Mononuclear cell (primary cell): ENCODE measurements around a stretch of chr13.

DNA sequence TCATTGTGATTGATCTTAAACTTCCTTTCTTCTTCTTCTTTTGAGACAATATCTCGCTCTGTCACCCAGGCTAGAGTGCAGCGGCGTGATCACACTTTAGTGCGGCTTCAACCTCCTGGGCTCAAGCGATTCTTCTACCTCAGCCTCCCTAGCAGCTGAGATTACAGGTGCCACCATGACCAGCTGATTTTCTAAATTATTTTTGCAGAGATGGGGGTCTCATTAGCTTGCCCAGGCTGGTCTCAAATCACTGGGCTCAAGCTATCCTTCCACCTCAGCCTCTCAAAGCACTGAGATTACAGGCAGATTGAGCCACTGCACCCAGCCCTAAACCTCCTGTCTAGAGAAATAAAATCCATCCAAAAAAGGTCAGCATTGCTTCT lies 17.9 kb downstream of the RUBCNL start:
- RRBS = no CpG with 5 or more reads among the region's 5 CpGs

GRCh38 chr13:46369829-46370363 lies 17.2 kb downstream of the RUBCNL start:
- RRBS = no CpG with 5 or more reads among the region's 5 CpGs

GRCh38 chr13:46378431-46378886 lies 8.6 kb downstream of the RUBCNL start:
- RRBS = no CpG with 5 or more reads among the region's 2 CpGs

DNA sequence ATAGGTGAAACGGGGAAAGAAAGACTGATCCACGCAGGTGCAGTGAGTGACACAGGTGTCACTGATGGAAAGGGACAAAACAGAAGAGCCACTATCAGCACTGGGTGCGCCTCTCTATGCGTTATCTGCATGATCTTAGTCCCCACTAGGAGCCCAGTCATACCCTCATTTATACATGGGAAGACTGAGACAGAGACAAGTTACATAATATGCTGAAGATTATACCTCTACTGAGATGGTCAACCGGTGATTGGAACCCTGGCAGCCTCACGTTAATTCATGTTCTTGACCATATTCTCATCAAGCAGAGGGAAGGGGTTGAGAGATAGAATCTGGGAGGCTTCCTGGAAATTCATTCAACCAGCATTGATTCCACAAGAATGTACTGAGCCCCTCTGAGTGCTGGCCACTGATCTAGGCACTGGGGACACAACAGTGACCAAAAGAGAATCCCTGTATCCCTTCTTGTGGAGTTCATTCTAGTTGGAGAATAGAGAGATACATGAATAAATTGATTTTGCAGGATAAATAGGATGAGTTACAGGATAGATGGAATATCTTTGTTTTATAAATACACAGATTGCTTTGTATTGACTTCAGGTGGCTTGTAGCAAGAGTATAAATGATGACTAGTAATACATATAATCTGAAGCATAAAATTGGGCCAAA lies 3.6 kb downstream of the LRCH1 start:
- RRBS = no CpG with 5 or more reads among the region's 6 CpGs

GRCh38 chr13:46655808-46656211 lies 102.8 kb downstream of the LRCH1 start:
- RRBS = no CpG with 5 or more reads among the region's 5 CpGs

DNA sequence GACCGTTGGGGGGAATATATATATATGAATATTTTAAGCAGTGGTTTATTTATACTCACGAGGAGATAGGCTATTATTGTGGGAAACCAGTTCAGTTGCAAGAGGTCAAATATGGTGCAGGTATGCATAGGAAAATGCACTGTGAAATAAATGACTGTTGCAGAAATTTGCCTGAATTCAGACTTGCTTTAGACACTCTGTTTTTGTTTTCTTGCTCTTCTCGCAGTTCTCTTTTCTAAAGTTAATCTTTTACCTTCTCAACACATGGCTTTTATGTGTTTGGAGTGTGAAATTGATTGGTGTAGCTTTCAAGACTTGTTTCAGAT lies 109.7 kb downstream of the LRCH1 start:
- RRBS = no CpG with 5 or more reads among the region's 3 CpGs

GRCh38 chr13:46704865-46705295 lies 92.1 kb downstream of the ESD start:
- RRBS = no CpG with 5 or more reads among the region's 2 CpGs

- RRBS = no CpG with 5 or more reads among the region's 13 CpGs
Measured at GRCh38 chr13:46794475-46795941, 2.0 kb downstream of the ESD start.

DNA sequence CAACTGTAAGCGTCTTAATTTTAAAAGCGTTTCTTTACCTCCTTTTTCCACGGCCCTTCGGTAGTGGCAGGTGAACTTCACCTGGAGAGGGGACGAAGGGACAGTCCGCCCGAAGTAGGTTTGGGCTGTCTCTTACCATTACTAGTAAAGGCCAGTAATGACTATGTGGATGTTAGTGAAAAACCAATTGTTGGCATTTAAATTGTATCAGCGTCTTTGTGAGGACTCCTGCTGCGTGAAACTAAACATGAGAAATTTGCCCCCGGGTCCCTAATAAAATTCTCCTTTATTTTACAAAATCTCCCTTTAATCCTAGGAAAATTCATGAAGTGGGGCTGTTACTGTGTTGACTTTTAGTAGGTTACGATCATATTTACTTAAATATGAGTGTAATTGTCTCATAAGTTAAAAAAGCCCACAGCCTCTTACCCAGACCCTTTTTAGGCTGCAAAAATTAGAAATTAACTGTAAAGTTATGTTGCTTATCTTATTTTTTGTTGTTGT lies 1.0 kb downstream of the ITM2B start:
- RRBS = no CpG with 5 or more reads among the region's 11 CpGs

DNA sequence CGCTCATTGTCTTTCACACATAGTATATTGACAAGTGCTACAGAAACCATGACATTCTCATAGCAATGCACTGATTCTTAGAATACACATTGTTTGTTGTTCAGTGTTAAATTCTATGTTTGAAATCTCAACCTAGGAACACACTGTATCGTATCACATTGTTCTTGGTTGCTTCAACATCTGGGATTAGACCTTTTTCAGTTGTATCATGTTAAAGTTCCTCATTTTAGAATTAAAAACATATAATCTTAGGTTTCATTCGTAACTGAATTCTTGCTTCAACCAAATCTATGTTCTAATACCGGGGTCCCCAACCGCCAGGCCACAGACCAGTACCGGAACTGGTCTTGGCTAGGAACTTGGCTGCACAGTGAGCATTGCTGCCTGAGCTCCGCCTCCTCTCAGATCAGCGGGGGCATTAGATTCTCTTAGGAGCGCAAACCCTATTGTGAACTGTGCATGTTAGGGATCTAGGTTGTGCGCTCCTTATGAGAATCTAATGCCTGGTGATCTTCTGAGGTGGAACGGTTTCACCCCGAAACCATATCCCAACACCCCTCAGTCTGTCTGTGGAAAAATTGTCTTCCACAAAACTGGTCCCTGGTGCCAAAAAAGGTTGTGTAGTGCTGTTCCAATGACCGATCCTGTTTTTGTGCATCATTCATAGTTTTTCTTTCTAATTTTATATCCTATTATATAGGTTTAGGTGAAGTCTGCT lies 19.2 kb downstream of the ITM2B start:
- RRBS = no CpG with 5 or more reads among the region's 13 CpGs

DNA sequence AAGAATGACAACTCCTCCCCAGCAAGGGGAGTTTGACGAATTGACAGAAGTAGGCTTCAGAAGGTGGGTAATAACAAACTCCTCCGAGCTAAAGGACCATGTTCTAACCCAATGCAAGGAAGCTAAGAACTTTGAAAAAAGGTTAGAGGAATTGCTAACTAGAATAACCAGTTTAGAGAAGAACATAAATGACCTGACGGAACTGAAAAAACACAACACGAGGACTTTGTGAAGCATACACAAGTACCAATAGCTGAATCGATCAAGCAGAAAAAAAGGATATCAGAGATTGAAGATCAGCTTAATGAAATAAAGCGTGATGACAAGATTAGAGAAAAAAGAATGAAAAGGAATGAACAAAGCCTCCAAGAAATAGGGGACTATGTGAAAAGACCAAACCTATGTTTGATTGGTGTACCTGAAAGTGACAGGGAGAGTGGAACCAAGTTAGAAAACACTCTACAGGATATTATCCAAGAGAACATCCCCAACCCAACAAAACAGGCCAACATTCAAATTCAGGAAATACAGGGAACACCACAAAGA lies 17.5 kb downstream of the LPAR6 start:
- RRBS = no CpG with 5 or more reads among the region's 6 CpGs

GRCh38 chr13:48416993-48417397 lies 4.1 kb upstream of the LPAR6 start:
- RRBS = no CpG with 5 or more reads among the region's 4 CpGs

- RRBS = no CpG with 5 or more reads among the region's 12 CpGs
Measured at GRCh38 chr13:48542505-48543338, 9.8 kb upstream of the RCBTB2 start.

DNA sequence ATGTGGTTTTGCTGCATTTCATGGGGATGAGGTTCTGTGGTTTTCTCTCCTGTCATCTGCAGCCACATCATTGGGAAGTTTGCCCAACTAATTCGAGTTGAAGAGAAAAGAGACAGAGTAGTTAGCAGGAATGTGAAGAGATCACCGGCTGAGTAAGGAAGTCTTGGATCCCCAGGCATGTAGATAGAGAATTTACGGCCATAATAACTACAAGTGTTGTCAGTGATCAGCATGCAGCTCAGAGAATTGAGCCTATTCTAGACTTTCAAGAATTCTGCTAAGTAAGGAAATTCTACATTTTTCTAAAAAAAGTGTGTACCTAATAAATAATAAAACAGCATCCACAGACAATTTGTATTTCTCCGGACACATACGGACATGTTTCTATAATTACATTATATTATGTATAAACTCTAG lies 122.2 kb downstream of the CYSLTR2 start:
- RRBS = no CpG with 5 or more reads among the region's 5 CpGs

DNA sequence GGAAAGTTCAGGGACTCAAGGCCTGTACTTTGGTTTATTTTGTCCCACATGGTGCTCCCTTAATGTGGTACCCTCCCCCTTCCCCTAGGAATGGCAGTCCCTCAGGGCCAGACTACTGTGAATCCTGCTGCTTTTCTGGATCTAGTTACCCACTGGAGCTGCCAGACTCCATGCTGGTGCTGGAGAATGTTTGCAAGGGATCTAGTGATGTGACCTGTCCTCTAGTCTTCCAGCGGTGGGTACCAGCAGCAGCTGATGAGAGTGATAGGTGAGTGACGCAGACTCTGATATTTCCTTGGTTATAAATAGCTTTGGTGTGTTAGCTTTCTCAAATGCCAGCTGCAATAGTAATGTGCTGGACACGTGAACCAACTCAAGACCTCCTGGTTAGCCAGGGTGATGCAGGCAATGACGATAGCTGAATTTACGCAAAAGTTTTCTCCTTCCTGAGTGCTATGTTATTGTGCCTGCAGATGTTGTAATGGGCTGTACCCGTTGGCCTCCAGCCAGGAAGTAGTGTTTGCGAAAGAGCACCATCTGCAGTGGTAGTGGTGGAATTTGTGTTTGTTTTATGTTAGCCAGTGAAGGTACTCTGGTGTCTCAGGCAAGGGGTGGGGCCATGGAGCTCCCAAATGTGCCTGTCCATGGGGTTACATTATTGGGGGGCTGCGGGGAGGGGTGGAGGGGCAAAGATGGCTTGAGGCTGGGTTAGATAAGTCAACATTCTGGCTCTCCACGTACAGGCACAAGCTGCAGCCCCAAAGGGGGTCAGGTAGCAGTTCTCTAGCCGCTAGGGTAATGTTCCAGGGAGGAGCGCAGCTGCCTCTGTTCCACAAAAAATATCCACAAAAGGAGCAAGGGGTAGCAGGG lies 129.5 kb downstream of the CYSLTR2 start:
- RRBS = no CpG with 5 or more reads among the region's 11 CpGs

DNA sequence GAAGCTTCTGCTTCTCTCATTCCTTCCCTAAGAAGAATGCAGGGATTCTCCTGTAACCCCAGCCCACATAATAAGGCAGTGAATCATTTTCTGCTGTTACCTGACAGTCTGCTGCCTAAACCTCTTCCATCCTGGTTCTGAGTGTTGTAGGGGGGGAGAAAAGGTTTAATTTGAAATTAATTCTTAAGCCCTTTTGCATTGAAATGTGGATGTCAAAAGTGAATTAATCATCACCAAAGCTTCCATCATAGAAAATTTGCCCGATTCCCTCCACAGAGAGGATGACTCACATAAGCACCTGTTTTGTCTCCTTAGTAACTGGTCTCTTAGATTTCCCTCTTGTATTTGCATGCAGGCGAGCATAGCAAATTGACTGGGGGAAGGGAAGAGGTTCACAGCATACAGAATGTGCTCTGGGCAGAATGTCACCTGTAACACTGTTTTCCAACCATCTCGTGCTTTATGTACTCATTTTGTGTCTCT lies 146.7 kb upstream of the FNDC3A start:
- RRBS = no CpG with 5 or more reads among the region's 3 CpGs

DNA sequence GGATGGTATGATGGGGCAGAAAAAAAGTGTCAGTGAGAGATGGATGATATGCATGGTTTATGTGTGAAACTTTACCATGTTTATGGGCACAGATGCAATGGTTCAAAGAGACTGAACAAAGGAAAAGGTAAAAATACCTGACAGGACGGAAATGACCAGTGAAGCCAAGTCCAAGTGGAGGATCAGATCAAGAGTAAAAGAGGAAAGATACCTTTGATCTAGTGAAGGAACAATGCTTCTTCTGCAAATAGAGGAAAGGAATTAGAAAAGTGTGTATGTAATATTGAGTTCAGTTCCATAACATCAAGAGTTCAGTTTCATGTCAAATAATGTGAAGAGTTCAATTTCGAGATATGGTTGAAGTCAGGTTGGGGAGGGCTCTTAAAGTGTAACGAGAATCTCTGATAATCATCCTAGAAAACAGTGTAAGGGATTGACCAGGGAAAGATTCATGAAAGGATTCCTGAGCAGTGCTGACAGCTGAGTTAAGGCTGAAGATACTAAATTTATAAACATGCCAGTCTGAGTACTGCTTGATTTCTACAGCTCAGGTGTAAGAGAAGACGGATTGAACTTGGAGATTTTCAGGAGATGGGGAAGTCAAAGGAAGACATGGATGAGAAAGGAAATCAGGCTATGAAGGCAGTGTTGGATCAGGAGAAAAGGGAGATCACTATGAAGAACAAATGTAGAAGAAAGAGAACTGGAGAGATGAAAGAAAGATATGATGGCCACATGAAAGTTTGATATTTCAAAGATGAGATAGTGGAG lies 112.6 kb upstream of the MLNR start:
- RRBS = no CpG with 5 or more reads among the region's 4 CpGs

DNA sequence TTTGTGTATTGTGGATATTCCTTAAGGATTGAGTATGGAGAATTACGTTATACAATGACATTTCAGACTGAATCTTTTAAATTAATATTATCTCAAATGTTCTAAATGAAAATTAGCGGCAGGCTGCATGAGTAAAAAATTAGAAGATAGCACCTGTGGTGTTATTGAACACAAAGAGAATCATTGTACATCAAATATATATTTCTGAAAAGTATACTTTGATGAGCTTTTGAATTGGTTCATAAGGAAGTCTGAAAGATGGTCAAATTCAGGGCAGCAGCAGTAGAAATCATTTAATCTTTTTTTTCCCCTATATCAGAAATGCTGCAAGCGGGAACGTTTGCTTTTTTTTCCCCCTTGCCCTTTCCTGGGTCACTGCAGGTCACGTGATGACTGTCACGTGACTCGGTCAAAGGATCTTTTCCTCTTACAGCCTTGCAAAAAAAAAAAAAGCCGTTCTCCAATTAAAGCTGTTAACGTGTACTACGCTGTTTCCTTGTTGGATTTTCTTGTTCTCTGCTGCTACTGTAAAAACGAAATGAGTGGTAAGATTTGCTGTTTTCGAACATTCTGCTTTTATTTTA lies 110.2 kb upstream of the MLNR start:
- RRBS = no CpG with 5 or more reads among the region's 12 CpGs

DNA sequence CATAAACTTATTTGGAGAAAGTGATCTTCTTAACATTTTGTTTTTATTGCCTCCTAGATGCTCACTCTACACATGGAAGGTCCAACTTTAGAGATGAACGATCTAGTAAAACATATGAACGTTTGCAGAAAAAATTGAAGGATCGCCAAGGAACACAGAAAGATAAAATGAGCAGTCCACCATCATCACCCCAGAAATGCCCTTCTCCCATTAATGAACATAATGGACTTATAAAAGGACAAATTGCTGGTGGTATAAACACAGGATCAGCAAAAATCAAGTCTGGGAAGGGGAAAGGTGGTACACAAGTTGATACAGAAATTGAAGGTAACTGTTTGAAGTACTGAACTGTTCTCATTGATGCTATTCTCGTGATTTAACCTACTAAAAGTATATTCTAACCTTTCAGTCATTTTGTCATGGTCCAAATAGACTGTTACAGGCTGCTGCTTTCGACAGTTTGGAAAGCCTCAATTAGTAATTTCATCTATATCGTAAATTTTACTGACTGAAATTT lies 83.8 kb upstream of the MLNR start:
- RRBS = no CpG with 5 or more reads among the region's 6 CpGs

GRCh38 chr13:49401201-49401836 lies 42.5 kb downstream of the CAB39L start:
- RRBS = no CpG with 5 or more reads among the region's 7 CpGs